Skin of body (tissue), 2 donors: ENCODE measurements around the gene RASGEF1B.

DNA sequence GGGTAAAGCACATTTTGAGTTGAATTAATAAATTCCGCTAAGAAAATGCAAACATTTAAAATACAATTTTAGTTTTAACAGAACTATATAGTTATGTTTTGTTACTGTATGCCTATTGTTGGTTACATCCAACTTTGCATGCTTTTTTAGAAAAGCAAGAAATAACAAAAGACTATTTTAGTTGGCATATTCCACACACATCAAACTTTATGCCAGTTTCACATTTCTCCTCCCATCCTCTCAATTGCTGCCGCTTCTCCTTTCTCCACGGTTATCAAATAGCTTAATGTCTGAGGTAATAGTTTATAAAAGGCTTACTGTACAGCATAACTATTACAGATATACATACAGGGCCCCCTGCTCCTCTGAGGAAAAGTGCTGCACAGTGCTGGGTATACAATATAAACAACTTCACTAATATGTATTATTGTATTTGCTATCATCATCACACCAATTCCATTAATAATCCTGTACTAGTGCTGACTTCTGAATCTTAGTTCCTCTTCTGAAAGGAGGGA is 2.7 kb downstream of the CCNI start:
- RAMPAGE, long total RNA = no peak

- RAMPAGE, long total RNA = no peak
Measured at GRCh38 chr4:77073511-77074328, 2.1 kb downstream of the CCNI start.

DNA sequence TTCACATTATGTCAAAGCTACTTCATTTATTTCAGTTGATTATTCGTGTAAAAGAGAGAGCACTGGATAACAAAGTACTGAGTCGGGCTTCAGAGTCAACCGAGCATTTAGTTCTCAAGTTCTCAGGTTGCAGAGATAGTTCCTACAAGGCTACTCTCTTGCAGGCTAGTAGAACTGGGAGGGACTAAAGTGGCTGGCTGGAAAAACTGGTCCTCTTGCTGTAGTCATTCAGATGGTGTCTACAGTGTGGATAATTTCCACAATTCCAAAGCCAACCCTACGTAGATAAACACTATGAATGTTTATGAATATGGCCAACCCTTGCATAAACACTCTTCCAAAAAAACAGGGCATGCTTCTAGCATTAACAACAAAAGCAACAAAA is 4.6 kb upstream of the CCNG2 start:
- RAMPAGE, long total RNA = no peak

GRCh38 chr4:77434211-77434705 is 171.4 kb upstream of the CXCL13 start:
- RAMPAGE, long total RNA = no peak

DNA sequence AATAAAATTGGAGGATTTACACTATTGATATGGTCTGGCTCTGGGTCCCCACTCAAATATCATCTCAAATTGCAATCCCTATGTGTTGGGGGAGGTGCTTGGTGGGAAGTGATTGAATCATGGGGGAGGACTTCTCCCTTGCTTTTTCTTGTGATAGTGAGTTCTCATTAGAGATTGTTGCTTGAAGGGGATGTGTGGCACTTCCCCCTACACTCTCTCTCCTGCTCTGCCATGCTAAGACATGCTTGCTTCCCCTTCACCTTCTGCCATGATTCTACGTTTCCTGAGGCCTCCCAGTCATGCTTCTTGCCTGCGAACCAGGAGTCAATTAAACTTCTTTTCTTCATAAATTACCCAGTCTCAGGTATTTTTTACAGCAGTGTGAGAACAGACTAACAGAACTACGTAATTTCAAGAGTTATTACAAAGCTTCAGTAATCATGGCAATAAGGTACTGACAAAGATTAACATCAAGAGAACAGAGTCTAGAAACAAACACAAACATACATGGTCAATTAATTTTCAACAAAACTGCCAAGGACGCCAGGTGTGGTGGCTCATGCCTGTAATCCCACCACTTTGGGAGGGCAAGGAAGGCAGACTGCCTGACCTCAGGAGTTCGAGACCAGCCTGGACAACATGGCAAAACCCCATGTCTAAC is 22.8 kb downstream of the CNOT6L start:
- RAMPAGE, long total RNA = no peak

GRCh38 chr4:77843288-77843992 is 19.2 kb upstream of the MRPL1 start:
- RAMPAGE, long total RNA = no peak

DNA sequence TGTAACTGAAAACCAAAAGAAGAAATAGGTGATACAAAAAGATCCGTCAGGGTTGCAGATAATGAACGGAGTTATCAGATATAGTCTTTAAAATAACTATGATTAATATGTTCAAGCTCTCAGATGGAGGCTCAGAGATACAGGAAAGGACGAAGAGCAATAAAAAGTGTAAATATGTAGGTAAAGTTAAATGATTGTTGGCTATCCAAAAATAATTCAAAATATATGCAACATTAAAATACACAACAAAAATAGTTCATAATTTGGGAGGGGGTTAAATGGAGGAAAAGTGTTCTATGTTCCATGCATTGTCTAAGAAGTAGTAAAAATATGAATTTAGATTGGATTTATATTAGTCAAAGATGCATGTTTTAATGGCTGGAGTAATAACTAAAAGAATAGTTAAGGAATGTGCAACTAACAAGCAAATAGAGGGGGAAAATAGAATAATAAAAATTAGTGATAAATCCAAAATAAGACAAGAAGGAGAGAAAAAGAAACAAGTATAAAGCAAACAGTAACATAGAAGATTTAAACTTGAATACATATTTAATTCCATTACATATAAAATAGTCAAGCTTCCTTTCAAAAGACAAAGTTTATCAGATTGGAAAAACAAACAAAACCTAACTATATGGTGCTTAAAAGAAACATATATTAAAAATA is 85.5 kb downstream of the FRAS1 start:
- RAMPAGE, long total RNA = no peak

- RAMPAGE, long total RNA = no peak
Measured at GRCh38 chr4:78560461-78561148, 9.0 kb downstream of the ANXA3 start.

DNA sequence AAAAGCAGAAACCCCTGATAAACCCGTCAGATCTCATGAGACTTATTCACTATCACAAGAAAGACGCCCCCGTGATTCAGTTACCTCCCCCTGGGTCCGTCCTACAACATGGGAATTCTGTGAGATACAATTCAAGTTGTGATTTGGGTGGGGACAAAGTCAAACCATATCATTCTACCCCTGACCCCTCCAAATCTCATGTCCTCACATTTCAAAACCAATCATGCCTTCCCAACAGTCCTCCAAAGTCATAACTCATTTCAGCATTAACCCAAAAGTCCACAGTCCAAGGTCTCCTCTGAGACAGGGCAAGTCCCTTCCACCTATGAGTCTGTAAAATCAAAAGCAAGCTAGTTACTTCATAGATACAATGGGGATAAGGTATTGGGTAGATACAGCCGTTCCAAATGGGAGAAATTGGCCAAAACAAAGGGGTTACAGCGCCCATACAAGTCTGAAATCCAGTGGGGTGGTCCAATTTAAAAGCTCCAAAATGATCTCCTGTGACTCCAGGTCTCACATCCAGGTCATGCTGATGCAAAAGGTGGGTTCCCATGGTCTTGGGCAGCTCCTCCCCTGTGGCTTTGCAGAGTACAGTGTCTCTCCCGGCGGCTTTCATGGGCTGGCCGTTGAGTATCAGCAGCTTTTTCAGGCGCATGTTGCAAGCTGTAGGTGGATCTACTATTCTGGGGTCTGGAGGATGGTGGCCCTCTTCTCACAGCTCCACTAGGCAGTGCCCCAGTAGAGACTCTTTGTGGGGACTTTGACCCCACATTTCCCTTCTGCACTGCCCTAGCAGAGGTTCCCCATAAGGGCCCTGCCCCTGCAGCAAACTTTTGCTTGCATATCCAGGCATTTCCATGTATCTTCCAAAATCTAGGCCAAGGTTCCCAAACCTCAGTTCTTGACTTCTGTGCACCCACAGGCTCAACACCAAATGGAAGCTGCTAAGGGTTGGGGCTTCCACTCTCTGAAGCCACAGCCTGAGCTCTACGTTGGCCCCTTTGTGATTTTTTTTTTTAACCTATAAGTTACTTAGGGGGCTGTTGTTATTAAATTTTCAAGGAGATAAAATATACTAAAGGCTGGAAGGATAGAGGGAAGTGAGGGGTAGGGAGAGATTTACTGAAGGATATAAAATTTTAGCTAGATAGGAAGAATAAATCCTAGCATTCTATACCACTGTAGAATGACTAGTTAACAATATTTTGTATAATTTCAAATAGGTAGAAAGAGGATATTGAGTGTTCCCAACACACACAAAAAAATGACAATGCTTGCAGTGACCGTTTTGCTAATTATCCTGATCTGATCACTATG is 70.5 kb downstream of the PAQR3 start:
- RAMPAGE, long total RNA = no peak

DNA sequence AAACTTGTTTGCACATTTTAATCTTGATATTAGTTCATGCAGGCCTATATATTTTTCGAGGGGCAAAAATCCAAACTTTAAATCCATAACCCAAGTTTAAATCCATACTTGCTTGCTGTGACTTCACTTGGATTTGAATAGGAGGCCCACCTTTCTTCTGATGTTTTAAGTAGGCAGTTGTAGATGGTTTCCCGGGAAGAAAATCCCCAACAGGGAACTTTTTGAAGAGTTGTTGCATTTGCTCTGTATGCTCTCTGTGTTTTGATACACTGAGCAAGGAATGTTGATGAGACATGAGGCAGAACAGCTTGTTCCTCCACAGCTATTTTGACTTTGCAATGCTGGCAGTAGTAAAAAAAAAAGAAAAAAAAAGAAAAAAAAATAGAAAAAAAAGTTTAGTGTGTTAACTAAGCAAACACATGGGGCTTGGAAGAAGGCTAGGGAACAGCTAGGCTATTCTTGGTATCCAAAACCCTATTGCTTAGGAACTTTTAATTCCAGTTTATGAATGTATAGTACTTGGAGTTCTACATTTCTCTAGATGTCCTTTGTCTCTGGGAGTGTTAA is 23.3 kb upstream of the PAQR3 start:
- RAMPAGE, long total RNA = no peak

- RAMPAGE, long total RNA = no peak
Measured at GRCh38 chr4:79977808-79978623, 95.0 kb downstream of the ANTXR2 start.

GRCh38 chr4:80071846-80072925 is 843 bp downstream of the ANTXR2 start:
- RAMPAGE, long total RNA = no peak

GRCh38 chr4:80172030-80172506 is 25.2 kb upstream of the PRDM8 start:
- RAMPAGE, long total RNA = no peak

DNA sequence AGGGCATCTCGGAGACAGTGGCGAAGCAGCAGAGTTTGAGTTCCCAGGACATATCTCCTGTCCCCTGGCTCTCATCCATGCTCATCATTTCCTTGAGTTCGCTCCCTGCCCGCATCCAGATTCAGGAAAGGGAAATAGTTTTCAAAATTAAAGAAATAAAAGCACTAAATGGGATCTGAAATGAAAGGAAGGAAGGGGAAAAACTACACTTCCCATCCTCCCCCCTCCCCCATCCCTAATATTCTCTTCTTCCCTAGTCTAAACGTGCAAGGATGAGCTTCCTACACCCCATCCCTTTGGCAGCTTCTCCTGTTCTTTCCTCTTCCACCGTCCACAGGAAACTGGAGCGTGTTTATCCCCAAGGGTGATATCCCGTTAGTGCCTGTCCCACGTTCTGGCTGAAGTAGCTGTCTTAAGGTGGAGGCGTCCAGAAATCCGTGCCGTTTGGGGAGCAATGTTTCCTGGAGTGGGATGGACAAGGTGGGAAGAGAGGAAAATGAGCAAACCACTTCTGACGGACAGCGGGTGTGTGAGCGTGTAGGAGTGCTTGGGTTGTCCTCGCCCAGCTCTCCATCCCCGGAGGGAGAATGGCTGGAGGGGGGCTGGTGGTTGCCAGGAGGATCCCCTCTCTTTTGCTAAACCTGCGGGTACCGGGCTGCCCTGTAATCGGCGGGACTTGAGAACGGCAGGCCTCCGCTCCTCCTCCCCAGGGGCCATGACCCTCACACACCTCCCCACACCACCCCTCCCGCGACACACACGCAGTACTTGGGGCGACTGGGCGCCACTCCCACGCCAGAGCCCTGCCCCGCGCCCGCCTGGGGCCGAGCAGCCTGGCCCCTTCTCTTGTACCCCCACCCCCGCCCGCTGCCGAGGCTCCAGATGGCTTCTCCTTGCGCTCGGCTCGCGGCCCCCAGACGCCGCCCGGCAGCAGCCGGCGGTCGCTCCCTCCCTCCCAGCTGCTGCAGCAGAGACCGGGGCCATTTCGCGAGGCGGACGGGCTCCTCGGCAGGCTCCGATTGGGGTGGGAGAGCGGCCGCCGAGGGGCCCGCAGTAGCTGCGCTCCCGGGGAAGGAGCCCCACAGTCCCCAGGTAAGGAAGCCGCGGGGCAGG is 14.0 kb upstream of the PRDM8 start:
- RAMPAGE, long total RNA = no peak

DNA sequence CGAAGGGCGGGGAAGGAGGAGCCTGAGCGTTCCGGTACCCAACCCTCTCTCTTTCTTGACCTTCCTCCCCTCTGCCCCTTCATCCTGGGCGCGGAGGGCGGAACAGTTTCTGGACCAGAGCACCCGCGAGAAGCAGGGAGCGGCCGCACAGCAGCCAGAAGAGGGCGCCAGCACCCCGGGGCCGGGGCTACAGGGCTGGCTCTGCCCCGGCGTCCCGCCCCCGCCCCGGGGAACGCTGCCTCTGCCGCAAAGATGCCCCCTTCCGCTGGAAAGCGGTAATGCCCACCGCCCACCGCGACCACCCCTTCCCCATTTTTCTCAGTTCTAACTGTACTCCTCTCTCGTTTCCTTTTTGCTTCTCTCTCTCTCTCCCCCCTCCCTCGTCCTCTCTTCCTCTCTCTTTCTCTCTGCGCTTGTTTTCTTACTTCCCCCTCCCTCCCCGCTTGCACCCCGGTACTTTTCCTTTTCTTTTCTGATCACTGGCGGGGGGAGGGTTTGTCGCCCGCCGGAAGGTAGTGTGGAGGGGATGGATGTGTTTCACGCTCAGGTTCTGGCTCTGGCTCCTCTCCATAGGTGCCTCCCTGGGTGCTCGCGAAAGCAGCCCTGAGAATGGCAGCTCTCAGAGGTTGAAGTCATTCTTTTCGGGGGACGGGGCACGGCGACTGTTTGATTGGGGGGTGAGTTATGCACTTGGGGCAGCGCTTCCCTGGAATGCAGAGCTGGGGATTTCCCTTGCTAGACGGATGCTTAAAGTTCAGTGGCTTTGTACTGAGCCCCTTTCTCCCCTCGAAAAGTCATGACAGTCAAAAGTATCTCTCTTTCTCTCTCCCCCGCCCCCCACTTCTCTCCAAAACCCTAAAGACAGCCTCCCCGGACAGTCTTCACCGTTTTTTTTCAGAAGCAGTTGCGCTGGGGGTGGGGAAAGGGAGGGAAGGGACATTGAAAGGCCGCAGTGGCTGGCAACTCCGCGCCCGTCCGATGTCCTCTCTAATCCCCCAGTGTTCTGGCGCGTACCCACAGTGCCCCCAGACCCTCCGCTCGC is 12.9 kb upstream of the PRDM8 start:
- RAMPAGE, long total RNA = no peak

DNA sequence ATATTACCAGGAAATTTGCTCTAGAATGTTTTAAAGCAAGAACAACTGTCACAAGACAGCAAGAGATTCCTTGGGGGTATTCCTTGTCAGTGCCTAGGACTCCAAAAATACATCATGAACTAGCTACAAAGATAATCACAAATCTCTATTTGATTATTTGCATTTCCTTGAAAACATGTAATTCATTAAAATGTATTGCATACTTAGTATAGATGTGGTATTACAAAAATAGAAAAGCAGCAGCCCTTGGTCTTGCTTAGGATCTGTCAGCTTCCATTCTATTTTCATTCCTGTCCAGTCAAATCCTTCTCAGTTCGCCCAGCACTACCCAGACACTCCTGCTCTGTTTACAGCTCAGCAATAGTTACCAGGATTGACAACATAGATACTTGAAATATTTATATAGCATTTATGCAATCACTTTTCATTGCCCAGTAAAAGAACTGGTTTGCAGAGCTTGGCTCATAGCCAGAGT is 9.2 kb upstream of the BMP3 start:
- RAMPAGE, long total RNA = no peak

DNA sequence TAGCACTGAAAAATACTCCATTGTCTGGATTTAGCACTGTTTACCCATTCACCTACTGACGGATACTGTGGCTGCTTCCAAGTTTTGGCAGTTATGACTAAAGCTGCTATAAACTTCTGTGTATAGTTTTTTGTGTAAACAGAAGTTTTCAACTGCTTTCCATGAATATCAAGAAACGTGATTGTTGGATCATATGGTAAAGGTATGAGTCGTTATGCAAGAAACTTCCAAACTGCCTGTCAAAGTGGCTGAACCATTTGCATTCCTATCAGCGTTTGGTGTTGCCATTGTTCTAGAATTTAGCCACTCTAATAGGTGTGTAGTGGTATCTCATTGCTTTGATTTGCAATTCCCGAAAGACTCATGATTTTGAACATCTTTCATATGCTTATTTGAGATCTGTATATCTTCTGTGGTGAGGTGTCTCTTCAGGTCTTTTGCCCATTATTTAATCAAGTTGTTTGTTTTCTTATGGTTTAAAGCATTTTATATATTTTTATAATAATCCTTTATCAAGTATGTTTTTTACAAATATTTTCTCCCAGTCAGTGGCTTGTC is 87.8 kb downstream of the BMP3 start:
- RAMPAGE, long total RNA = no peak

GRCh38 chr4:81427407-81427915 is 44.2 kb downstream of the RASGEF1B start:
- RAMPAGE, long total RNA = no peak

- RAMPAGE, long total RNA = no peak
Measured at GRCh38 chr4:81462451-81462951, 9.2 kb downstream of the RASGEF1B start.

DNA sequence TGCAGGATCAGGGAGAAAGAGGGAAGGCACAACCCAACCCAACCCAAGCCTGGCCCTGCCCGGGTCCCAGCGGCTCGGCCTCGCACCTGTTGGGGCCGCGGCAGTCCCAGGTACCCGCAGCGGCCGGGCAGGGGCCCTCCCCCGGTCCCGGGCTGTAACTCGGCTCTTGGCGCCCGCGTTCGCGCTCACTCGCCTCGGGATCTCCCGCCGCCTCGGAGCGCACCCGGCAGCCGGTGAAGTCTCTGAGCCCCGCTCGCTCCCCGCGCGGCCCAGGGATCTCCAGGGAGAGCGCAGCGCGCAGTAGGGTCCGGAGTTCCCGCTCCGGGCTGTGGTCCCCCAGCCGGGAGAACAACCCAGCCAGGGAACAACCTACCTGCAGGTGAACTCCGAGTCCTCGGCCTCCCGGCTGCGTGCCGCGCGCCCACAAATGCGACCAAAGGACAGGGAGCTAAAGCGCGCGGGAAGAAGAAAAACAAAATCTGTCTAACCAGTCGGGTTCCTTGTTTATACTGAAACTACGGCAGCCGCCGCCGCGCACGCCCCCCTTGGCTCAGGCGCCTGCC is at the start of gene RASGEF1B:
TSS of gene RASGEF1B (minus strand) at position 511 of the 563 bp plus-strand sequence.
- RAMPAGE, long total RNA = no peak